Measurements from ENCODE around the genes CCDC50 and PLAAT1.

GRCh38 chr3:191246105-191246552 lies 47.1 kb downstream of the OSTN start:
- RRBS = no CpG with 5 or more reads among the region's 6 CpGs

DNA sequence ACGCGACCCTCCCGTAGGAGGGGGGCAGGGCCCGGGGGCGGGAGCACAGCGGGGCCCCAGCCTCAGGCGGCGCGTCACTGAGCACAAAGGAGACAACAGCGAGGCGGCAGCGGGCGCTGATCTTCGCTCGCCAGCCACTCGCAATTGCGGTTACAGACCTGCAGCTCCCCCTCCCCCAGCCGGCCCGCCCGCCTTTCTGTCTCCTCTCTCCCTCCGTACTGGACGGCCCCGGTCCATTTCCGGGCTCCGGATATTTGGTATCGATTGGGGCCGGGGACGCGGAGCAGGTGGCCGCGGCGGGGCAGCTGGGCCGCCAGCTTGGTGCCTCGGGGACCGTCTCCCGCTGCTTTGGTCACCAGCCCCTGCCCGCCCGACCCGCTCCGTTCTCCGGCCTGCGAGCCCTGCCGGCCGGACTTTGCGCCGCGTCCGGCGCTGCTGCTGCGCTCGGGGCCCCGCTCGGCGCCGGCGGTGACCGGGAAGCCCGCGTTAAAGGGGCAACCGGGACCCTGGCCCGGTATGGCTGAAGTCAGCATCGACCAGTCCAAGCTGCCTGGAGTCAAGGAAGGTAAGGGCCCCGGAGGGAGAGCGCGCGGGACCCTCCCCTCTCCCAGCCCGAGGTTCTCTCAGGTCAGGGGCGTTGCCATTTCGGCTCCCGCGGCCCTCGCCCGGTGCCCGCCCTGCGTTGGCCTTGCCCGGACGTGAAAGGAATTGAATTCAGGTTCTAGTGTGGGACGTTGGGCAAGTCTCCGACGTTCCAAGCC lies at the start of gene CCDC50:
Gene CCDC50 (plus strand): TSS at position 236 of the 761 bp plus-strand sequence.
- RRBS = 2% methylated on average over 23 of the region's 80 CpGs

- RRBS = no CpG with 5 or more reads among the region's 2 CpGs
Measured at GRCh38 chr3:191366751-191367191, 36.4 kb upstream of the UTS2B start.

GRCh38 chr3:191374868-191375139 lies 44.5 kb upstream of the UTS2B start:
- RRBS = no CpG with 5 or more reads among the region's 1 CpG

DNA sequence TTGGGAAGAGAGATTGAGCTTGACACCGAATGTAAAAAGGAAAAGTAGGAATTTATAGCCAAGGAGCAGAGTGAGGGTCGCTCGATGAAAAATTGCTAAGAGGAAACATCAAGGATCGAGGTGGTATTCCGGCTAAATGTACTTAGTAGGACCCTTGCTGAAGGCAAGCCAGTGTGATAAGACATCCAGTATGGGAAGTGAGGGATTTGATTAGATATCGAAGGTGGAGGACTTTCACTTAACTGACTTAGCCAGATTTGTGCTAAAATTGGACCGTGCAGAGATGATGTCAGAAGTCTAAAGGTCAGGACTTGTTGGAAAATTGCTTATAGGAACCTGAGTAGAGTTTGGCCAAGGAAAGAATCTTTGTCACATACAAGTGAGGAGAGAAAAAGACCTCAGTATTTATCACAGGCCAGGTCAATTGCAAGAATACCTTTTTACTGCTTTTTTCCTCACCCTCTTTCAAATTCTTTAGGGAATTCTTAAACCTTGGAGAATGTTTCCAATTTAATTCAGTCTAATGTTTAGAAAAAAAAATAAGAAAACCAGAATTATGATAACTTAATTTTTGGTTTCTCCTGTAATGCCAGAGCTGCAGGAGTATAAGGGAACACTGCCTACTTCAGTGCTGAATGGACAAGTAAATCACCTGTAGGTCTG lies 30.8 kb upstream of the PYDC2 start:
- RRBS = no CpG with 5 or more reads among the region's 7 CpGs

DNA sequence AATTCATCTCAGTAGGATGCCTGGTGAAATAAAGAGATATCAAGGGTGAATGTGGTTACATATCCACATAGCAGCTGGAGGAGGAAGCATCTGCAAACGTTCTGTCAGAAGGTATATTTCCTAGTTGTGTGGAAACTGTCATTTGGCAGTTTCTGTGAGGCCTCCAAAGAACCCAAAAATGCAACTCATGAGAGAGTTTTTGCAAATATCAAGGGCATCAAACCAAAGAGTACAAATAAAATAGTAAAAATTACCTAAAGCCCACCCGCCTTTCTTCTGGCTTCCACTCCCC lies 547.7 kb downstream of the PYDC2 start:
- RRBS = no CpG with 5 or more reads among the region's 2 CpGs

DNA sequence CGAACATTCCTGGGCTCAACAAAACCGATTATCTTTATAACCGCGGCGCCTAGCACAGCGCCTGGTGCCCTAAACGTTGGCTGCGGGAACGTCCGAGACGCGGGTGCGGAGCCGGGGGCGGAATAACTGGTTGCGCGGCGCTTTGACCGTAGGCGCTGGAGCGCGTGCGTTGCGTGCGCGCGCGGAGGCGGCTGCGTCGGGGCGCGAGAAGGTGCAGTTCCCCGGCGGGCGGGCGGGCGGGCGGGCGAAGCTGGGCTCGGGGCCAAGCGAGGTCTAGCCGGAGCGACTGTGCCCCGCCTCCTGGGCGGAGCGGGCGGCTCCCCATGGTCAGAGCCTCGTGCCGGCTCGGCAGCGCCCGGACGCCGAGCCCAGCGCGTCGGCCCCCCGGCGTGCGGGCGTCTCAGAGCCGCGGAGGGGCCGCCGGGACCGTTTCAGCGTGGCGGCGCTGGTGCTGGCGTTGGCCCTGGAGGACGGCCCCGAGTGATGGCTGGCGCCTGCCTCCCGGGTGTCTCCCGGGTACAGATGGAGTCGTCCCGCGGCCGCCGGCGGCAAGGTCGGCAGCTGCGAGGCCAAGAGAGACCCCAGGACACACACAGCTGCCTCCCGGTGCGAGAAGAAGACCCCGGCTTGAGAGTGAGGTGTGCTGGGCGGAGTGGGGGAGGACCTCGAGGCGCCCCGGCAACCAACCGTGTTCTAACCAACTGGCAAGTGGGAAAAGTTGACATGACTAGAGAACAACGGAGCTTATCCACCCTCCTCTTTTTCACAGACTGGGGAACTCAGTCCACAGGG lies at the start of gene PLAAT1:
Gene PLAAT1 (plus strand): TSS at position 327 of the 792 bp plus-strand sequence.
- RRBS = 3% methylated on average over 38 of the region's 93 CpGs

- RRBS = 47% methylated on average over 2 of the region's 8 CpGs
Measured at GRCh38 chr3:193711366-193711915, 118.4 kb downstream of the OPA1 start.

DNA sequence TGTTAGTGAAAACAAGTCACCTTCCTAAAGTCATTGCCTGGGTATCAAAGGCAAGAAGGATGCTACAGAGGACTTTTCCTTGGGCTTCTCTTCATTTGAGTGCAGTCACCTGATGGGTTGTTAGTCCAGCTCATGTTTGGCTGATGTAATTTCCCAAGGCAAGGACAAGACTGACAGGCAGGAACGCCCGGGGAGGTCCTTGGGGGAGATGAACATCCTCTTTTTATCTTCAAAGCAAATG lies 201.1 kb downstream of the OPA1 start:
- RRBS = no CpG with 5 or more reads among the region's 2 CpGs

DNA sequence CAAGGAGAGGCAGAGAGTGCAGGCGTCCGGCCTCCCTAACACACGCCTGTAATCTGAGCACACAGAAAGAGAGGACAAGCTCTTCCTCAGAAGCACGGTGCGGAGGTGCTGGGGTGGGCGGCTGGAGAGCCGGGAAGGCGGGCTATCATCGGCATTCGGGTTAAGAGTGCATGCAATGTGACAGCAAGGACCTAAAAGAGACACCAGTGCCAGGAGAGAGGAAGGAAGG lies 238.1 kb upstream of the HES1 start:
- RRBS = 25% methylated on average over 2 of the region's 10 CpGs

GRCh38 chr3:194070340-194071573 lies 65.2 kb upstream of the HES1 start:
- RRBS = 2% methylated on average over 46 of the region's 108 CpGs

- RRBS = no CpG with 5 or more reads among the region's 7 CpGs
Measured at GRCh38 chr3:194124071-194124460, 11.9 kb upstream of the HES1 start.

DNA sequence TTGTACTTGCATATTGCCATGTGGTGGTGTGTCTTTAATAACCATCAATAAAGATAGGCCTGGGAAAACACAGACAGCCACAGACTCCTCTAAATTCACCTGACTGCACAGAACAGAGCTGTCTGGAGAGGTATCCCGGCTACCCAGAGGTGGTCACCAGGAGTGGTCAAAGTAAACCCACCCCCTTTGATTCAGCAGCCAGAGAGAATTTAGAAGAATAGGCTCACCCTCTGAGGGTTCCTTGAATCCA lies 11.6 kb upstream of the HES1 start:
- RRBS = no CpG with 5 or more reads among the region's 1 CpG

- RRBS = 2% methylated on average over 14 of the region's 19 CpGs
Measured at GRCh38 chr3:194134708-194134893, 1.3 kb upstream of the HES1 start.

DNA sequence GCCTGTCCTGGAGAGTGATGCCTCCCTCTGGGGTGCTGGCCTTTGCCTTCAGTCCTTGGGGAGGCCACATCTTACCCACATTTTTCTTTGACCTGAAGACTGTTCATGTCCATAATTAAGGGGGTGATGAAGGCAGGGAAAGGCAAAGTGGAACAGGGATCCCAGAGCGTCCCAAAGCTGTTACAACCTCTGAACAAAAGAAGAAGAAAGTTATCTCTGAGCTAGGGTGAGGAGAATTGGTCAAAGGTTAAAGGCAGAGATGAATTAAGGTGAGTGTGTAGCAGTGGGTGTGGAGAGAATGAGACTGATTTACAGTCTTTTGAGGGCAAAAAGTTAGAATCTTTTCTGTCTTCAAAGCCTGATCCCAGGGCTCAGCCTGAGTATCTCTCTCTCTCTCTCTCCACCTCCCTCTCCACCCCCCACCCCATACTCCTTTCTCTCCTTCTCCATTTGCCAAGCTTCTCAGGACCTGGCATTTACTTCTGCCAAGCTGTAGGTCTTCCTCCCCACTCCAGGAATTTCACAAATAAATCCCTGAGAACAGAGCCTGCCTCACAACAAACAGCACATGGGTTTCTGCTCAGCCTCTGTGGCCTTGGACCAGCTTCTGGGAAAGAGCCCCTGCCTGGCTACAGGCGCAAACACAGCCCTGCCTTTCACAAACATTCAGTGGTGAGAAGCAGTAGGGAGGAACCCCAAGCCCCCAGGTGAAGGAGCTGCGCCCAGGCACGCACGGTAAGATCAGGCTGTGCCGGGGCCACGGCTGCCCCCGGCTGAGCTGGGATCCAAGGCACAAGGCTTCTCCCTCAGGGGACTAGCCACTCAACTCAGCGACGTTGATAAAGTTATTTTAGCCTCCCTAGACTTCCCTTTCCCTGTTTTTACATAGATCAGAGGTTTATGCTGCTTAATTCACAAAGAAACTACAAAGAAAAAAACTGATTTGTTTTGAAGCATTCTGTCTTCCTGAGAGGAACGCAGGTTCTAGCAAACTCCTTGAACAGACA lies 25.1 kb downstream of the HES1 start:
- RRBS = no CpG with 5 or more reads among the region's 11 CpGs

DNA sequence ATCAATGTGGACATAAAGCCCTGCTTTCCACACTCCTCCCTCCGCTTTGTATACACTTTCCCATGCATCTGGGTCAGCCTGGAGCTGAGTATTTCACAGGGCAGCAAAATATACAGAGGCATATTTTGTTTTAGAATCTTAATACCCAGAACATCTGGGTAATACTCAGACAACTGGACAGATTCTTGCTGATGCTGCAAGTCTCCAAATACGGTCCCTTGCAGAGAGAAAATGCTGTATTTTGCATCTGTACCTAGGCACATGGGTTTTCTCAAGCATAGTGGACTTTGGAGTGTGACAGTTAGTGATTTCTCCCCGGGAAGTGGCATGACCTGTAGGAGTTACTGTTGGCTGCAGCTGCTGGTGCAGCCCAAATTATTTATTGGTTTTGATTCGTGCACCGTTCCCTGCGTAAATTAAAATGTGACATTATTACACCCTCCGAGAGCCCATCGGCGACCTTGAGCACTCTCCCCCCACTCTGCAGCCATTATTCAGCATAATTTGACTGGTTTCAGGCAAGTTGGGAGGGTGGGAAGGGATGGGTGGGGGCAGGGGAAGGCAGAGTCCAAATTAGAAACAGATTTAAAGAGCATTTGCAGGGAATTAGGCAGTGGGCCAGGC lies 100.9 kb downstream of the CPN2 start:
- RRBS = no CpG with 5 or more reads among the region's 9 CpGs

- RRBS = no CpG with 5 or more reads among the region's 20 CpGs
Measured at GRCh38 chr3:194267822-194268316, 83.3 kb downstream of the CPN2 start.

DNA sequence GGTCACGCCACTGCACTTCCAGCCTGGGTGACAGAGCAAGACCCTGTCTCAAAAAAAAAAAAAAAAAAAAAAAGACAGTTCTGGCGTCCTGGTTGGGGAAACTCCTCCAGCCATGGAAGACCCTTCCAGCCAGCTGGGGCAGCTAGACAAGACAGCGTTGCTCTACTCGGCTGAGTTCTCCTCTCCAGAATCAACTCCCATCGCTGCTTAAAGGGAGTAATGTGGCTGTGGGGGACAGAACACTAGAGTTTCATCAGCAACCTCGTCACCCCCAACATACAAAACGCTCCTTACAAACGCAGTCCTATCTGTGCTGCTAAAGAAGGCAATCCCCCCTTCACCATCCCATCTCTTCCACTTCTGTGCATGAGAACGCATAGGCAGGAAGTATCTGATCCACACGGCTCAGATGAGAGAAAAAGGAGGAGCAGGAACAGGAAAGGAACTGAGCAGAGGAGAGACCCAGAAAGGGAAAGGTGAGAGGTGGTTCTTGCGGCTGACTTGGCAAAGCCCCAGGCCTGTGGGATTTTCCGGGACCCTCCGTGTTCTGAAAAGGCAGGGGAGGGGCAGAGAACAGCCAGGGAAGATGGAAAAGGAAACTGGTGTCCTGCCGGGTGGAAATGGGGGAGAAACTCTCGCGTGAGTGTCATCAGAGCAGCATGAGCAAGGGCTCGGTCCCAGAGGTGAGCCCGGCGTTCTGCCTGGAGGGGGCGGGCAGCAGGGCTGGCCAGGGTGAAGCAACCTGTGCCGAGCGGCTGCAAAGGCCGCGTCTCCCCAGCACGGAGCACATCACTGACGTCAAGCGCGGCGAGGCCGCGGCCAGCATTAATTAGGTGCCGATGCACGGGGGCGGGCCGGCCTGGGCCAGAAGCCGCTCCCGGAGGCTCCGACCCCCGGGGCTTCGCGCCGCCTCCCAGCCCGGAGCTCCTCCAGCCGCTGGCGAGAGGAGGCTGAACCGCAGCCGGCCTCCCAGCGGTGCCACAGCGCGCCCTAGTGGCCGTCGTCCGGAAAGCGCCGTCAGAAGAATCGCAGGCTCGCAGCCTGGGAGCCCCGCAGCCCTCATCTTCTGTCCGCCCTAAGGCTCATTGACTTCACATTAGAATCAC lies 35.9 kb downstream of the CPN2 start:
- RRBS = 2% methylated on average over 18 of the region's 59 CpGs

DNA sequence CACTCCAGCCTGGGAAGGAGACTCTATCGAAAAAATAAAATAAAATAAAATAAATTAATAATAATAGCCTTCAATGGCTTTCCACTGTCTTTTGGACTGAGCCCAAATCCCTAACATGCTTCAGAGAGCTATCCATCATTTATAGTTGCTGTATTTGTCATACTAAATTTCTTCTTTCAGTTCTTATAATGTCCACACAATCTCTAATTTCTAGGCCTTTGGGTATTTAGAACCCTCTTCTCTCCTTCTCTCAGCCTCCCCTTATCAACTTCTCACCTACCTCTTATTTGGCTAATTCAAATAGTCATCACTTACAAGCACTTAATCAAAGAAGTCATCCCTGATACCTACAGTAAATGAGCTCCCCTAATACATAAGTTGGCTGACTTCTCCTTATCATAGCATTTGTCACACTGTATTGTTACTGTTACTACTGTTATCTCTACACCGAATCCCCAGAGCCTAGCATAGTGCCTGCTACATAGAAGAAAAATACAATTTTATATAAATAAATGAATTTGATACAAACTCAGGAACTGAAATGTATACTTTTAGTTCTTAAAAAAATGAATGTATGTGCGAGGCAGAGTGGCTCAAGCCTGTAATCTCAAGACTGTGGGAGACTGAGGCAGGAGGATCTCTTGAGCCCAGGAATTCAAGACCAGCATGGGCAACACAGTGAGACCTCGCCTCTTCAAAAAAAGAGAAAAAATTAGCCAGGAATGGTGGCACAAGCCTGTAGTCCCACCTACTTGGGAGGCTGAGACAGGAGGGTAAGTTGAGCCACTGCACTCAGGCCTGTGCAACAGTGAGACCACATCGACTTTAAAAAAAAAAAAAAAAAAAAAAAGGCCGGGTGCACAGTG lies 34.1 kb downstream of the ATP13A3 start:
- RRBS = no CpG with 5 or more reads among the region's 6 CpGs

GRCh38 chr3:194481175-194482336 lies 5.2 kb downstream of the ATP13A3 start:
- RRBS = no CpG with 5 or more reads among the region's 5 CpGs